PFSK-1 (cell line): Measurements from ENCODE around the genes PPP1R12C, HSPBP1, FIZ1, ZNF784 and CCDC106.

DNA sequence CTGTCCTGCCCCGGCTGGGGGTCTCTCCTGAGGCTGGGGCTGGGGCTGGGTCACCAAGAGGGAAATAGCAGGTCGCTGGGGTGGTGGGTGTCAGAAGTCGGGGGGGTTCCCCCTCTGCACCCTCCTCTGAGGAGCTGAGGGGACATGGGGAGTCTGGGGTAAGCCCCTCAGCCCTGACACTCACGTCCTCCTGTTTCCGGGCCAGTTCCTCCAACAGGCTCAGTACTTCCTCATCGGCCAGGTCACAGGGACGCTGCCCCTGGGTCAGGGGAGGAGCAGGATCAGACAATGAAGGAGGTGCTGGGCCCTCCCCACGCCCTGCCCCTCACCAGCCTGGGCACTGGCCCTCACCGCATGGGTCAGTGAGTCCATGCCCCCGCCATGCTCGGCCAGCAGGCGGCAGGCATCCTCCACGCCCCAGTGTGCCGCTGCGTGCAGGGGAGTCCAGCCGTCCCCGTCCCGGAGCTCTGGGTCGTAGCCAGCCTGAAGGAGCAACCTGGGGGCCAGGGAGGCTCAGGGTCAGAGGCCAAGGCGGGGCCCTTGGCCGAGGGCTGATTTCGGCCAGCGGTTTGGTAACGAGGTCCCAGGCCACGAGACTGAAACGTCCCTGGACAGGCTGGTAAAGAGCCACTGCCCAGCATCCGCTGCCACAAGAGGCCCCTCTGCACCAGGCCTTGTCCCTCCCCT is 18.7 kb downstream of the PPP1R12C start:
- RRBS = no CpG with 5 or more reads among the region's 27 CpGs

DNA sequence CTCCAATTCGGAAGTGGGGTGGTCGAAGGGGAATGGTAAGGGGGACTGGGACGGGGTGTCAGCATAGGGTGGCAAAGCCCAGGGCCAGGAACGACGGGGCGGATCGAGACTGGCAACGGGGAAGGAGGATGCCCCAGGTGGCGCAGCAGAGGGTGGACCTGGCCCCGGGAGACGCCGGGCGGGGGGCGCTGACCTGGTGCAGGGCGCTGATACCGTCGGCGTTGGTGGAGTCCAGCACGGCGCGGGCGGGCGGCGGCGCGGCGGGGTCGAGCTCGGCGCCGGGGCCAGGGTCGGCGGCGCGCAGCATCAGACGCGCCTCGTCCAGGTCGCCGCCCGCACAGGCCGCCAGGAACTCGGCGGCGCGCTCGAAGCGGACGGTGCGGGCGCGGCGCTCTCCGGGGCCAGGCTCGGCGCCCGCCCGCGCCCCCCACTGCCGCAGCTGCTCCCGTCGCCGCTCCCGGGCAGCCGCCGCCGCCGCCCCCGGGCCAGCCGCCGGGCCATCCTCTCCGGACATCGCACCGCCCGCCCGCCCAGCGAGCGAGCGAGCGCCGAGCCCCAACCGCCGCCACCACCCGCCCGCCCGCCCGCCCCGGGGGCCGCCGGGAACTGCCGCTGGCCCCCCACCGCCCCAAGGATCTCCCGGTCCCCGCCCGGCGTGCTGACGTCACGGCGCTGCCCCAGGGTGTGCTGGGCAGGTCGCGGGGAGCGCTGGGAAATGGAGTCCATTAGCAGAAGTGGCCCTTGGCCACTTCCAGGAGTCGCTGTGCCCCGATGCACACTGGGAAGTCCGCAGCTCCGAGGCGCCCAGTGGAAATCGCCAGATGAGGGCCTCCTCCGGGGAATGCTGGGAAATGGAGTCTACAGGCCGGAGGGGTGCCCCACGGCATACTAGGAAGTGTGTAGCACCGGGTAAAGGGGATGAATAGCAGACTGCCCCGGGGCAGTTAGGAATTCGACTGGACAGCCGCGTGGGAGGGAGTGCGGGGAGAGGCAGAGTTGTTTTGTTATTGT is at the start of gene PPP1R12C:
Gene PPP1R12C (minus strand): TSS at position 608 of the 1,011 bp plus-strand sequence.
- RRBS = under 1% methylated on average over 52 of the region's 117 CpGs

DNA sequence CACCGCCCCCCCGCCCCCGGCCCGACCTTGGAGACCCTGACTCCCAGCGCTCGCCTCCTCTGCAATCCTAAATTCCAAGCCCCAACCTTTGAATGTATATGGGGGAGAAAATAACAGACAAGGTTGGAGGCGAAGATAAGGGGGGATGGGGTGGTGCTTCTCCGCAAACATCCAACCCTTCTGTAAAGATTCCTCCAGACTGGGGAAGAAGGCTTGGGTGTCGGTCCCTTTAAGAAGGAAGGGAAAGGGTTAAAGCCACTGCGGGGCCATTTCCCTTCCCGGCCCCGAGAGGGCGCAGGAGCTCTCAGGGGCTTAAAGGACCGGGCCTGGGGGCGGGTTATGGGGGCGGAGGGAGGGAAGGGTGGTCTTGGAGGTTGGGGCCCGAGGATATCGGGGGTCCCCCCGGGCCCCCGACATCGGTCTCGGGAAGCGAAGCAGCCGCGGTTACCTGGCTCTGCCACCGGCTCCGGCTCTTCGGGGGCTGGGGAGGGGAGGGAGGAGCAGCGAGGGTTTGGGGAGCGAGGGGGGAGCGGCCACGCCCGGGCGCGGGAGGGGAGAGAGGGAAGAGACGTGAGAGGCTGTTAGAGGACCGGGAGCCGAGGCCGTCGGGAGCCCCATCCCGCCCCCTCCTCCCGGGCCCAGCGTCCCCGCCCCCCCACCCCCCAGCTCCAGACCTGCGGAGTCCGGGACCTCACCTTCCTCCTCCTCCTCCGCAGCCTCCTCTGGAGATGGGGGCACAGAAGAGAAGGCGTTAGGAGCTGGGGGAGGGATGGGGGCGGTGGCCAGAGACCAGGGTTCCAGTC is 2.8 kb downstream of the TNNT1 start:
- RRBS = 13% methylated on average over 33 of the region's 49 CpGs

DNA sequence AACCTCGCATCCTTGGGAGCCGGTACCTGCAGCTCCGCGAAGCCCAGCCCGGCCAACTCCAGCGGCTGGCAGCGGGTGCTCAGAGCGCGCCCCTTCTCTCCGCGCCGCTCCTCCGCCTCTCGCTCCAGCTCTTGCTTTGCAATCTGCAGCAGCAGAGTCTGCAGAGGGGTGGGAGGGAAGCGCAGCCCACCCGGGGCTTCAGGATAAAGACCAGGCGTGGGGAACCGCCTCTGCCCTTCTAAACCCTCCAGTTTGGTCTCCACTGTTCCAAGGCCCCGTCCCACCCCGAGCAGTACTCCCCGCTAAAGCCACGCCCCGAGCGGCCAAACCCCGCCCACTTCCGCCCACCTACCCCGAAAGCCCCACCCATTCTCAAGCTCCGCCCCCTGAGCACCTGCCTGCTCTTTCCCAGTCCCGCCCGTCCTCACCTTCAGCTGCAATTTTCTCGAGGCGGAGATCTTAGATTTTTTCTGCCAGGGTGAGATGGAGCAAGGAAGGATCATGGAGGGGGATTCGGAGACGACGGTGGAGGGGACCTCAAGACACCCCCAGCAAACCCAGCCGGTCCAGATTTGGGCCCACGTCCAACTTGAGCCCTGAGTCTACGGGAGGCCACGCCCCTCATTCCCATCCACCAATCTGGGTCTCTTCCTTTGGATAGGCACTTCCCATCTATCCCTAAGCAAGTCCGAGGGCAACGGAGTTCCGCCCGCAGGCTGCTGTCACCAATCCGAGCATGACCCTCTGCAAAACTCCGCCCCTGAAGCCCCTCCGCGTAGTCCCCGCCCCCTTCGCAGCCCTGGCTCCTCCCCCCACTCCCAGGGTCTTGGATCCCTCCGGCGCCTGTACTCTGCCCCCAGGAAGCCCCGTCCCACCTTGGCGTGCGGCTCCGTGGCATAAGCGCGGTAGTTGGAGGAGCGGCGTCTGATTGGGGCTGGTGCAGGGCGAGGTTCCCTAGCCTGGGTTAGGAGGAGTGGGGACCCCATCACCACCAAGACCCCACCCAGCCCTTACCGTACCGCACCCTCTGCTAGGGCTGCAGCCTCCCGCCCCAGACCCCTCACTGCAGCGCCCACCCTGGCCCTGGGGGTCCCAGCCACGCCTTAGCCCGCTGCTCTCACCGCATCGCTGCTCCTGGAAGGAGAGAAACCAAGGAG is 979 bp downstream of the TNNI3 start:
- RRBS = no CpG with 5 or more reads among the region's 68 CpGs

DNA sequence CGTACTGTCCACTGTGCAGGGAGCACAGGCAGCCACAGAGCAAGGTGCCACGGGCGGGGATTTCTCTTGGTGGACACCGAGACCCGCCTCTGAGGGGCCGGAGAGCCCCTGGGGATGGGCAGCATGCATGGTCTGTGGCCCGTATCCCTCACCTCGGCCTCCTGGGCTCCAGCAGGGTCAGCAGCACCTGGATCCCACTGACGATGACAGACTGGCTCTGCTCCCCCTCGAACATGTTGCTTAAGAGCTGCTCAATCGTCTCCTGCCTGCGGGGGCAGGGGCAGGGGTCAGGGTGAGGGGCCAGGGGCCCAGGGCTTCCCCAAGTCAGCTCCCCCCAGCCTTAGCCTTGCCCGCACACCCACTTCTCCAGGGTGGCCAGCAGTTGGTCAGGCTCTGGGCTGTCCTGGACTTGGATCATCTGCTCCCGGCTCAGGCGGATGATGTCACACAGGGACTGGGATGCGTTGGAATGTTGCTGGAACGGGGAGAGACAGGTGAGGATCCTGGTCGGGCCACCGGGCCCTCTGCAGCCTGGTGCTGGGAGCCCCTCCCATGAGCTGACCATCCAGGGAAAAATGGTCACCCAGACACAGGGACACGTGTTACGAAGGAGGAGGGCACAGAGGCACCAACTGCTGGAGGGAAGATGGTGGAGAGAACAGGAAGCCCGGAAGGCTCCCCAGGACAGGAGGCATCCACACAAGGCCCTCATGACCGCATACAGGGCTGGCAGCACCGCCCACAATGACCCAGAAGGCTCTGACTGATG is 13.6 kb upstream of the TMEM86B start:
- RRBS = 90% methylated on average over 4 of the region's 24 CpGs

DNA sequence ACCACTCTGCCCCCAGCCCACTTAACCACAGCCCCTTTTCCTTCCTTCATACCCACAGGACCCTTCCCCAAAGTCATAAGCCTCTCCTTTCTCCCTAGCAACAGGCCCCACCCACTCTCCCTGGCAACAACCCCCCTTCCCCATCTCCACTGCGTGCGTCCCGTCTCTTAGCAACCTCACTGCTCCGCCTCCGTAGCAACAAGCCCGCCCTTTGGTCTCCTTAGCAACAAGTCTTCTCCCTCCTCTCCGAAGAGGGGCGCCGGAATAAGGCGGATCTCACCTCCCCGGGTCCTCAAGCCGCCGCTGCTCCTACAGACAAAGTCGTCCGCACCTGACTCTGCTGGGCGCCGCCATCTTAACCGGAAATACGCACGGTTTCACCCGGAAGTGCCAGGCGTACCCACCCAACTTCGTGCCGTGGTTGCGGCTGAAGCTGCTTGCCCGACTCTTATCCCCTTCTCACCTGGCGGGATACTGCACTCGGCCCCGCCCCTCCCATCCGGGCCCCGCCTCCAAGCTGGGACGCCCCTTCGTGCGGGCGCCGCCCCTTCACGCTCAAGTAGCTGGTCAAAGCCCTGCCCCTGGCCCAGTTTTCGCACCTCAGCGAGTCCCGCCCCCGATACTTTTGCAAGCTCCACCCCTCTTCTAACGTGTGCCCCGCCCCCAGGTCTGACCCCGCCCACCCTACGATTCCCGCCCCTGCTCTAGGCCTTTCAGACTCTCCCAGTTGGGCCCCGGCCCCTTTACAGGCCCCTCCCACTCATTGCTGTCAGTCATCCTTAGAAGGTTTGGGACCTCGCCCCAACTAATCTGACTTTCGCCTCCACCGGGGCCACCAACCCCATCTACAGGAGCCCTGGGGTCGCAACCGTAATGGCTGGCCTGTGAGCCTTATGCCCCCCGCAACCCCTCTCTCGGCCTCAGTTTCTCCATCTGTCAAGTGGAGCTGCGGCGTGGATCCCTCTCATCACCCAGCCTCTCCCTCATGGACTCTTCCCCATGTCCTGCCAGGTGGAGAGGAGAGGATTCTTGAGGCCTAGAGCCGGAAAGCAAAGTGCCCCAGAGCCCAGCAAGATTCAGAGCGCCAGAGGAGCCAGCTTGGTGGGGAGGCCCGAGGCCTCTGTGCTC is at the start of gene HSPBP1:
Gene HSPBP1 (minus strand): TSS at position 356 of the 1,128 bp plus-strand sequence.
- RRBS = 3% methylated on average over 19 of the region's 59 CpGs

DNA sequence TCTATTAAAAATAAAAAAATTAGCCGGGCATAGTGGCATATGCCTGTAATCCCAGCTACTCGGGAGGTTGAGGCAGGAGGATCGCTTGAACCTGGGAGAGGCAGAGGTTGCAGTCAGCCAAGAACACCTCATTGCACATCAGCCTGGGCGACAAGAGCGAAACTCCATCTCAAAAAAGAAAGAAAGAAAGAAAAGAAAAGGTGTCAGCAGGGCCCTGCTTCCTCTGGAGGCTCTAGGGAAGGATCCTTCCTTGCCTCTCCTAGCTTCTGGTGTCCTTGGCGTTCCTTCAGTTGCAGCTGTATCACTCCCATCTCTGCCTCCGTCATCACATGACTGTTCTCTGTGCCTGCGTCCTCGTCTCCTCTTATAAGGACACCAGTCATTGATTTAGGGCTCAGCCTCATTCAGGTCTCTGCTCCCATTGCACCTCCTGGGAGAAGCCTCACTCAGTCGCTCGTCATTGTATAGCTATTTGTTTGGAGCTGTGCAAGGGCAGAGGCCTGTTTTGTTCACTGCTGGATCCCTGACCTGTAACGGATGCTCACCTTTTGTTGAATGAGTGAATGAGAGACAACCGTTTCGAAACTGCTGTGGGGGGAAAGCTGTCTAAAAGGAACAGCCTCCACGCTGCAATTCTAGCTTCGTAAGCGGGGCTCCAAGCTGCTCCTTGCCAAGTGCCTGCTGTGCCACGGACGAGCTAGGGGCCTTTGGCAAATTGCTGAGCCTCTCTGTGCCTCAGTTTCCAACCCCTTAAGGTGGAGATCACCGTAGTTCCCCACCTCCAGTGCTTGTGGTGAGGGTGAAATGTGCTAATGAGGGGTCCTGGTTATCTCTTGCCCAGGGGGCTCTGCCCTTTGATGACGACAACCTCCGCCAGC is 17.1 kb downstream of the BRSK1 start:
- RRBS = no CpG with 5 or more reads among the region's 22 CpGs

DNA sequence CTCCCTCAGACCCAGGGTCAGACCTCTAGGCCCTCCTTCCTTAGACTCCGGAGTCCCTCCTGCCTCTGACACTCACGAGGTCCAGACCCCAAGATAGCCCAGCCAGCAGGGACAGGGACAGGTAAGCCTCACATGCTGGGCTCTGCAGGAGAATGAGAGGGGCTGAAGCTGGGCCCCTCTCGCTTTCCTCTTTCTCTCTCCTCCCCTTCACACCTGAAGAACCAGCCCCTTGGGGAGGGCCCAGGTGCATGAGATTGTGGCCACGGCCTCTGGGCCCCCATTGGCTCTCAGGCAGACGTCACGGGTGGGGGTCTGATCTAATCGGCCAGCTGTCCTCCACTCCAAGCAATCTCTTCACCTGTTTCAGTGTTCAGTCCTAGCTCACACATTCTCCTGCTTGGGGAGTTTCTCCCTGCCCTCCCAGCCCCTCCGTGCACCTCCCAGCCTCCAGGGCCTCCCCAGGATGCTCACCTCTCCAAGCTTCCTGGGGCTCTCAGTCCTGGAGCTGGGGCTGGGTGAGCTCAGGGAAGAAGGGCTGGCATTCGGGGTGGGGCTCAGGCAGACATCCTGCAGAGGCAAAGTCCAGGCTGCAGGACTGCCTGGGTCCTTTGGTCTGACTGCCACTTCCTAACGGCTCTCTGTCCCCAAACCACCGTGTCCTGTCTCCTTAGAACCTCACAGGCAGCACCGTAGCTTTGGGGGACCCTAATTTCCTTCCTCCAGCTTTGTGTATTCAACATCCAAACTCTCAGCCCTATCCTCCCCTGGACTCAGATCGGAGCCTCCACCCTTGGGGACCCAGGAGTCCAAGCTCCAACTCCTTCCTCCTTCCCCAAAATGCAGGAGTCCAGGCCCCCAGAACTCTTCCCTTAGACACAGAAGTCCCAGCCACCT is 2.7 kb downstream of the TMEM150B start:
- RRBS = no CpG with 5 or more reads among the region's 13 CpGs

DNA sequence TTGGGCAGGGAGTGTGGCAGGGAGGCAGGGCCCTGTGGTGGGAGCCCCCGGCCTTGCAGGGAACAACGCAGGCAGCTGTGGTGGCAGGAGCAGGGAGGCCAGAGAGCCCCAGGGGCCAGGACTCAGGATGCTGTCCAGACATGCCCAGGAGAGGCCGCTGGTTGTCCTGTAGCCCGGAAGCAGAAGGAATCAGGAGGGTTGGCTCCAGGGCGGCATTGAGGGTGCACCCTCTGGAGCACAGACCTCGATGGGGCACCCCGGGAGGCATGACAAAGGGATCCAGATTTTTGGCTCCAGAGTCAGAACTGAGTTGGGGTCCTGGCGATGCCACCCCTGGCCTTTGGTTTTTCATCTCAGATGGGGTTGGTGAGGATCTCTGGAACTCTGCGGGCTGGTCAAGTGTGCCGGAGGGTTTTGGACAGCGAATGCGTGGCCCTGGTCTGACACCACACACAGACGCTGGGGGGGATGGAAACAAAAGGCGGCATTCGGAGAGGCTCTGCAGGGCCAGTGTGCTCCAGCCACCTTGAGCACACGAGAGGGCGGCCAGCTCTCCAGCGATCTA is 5.0 kb downstream of the KMT5C start:
- RRBS = 89% methylated on average over 3 of the region's 18 CpGs

GRCh38 chr19:55486848-55488155 is 934 bp upstream of the SSC5D start:
- RRBS = no CpG with 5 or more reads among the region's 31 CpGs

DNA sequence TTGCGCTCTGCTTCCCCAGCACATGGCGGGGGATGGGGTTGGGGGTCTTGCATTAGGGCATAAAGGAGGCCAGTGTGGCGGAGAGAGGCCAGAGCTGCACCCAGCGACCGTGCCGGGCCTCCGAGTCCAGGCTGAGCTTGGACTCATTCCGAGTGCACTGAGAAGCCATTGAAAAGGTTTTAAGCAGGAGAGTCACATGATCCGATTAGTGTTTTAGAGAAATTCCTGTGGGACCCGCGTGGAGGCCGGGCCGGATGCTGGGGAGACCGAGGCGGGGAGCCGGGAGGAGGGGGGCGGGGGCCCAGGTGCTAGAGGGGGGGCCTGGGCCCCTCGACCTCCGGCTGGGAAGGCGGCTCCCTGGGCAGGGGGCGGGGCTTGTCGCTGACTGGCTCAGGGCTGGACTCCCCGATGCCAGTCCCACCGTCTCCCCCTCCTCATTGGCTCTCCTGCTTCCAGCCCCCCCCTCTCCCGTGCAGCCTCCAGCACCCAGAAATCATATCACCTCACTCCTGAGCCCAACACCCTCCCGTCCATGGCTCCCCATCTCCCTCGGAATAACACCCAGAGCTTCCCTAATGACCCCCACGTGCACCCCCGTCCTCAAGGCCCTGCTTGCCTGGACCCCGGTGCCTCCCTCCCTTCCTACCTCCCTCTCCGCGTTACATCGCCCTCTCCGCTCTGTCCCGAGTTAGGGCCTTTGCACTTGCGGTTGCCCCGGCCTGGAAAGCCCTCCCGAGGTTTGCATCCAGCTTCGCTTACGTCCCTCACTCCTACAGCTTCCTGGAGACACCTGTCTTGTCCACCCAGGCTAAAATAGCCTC is 5.2 kb upstream of the ZNF579 start:
- RRBS = 8% methylated on average over 10 of the region's 40 CpGs

- RRBS = 96% methylated on average over 12 of the region's 26 CpGs
Measured at GRCh38 chr19:55597596-55598071, 1.7 kb downstream of the FIZ1 start.

GRCh38 chr19:55598599-55599862 is at the start of gene FIZ1:
Gene FIZ1, minus strand, starts transcription at chr19:55599517.
- RRBS = 2% methylated on average over 16 of the region's 52 CpGs

- RRBS = no CpG with 5 or more reads among the region's 37 CpGs
Measured at GRCh38 chr19:55620733-55621912, 3.2 kb downstream of the ZNF784 start.

- RRBS = 2% methylated on average over 6 of the region's 71 CpGs
Measured at GRCh38 chr19:55623821-55625276, at the start of gene ZNF784. Gene ZNF784, minus strand, starts transcription at chr19:55624566.

DNA sequence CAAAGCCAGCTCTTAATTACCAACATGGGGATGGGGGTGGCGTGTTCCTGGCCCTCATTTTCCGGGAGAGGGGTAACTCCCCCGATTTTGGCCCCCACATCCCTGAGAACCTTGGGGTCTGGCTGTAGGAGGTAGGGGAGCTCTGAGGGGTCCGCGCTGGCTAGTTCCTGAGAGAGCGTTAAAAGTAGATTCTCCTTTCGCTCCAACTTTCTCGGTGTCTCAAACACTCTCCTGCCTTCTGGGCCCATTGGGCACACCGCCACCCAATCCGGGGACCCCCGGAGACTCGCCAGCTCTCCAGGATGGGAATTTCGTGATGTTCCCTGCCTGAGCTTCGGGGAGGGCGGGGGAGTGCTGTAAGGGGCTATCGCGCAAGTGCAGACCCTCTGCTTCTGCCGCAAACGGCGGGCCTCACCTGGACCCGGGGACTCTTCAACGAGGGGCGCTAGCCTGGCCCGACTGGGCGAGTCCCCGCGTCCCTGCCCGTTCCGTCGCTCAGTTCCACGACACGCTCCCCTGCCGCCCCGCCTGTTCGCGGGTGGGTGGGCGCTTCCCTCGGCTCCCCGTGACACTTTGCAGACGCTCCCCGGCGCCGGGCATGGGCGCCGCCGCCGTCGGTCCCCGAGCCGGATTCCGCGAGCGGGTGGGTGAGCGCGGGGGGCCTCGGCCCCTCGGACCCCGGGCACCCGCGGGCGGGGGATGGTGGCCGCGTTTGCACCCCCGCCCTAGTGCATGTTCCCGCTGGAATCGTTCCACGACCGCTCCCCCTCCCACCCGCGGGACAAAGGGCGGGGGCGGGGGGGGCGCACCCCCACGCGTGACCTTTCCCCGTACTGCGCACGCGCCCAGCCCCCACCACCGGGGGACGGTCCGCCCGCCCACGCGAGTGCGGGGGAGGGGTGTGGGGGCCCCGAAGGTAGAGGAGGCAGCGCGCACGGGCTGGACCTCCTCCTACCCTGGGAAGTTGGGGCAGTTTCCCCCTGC is at the start of gene CCDC106:
Gene CCDC106 (plus strand): TSS at position 578 of the 984 bp plus-strand sequence.
- RRBS = 1% methylated on average over 9 of the region's 90 CpGs

DNA sequence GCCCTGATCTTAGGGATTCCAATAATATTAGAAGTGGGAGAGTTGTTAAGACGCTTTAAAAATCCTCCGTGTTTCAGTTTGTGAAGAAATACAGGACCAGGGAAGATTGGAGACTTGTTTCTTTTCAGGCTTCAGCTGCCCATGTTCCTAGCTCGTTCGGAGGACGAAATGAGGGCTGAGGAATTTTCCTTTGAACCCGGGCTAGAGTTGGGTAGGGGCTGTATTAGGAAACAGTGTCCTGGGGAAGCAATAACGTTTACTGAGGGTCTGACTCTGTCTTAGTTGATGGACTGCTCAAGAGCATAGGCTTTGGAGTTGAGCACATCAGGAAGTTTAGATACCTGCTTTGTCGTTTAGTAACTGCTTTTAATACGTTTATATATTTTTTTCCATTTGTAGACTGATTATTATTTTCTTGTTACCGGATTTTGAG is 1.3 kb downstream of the U2AF2 start:
- RRBS = no CpG with 5 or more reads among the region's 10 CpGs

GRCh38 chr19:55673922-55674921 is 804 bp upstream of the EPN1 start:
- RRBS = 2% methylated on average over 3 of the region's 42 CpGs

DNA sequence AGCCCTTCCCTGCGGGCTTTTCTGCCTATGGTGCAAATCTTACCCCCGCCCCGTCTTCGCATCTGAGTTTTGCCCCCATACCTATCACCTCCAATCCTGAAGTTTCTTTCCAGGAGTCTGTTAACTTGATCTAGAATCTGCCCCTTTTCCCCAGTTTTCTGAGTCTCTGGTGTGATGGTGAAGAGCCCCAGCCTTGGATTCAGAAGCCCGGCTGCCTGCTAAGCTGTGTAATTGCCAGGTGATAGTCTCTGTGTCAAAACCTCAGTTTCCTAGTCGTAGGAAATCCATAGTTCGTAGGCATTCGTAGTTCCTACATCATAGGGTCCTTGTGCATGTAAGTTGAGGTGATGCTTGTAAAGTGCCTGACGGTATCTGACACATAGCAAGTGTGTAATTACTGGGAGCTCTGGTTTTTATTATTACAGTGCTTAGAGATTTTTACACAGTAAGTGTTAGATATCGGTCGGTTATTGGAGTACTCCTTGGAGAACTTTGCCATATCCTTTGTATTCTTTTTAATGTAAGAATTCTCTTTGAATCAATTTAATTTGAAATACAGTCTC is 872 bp downstream of the EPN1 start:
- RRBS = no CpG with 5 or more reads among the region's 11 CpGs

DNA sequence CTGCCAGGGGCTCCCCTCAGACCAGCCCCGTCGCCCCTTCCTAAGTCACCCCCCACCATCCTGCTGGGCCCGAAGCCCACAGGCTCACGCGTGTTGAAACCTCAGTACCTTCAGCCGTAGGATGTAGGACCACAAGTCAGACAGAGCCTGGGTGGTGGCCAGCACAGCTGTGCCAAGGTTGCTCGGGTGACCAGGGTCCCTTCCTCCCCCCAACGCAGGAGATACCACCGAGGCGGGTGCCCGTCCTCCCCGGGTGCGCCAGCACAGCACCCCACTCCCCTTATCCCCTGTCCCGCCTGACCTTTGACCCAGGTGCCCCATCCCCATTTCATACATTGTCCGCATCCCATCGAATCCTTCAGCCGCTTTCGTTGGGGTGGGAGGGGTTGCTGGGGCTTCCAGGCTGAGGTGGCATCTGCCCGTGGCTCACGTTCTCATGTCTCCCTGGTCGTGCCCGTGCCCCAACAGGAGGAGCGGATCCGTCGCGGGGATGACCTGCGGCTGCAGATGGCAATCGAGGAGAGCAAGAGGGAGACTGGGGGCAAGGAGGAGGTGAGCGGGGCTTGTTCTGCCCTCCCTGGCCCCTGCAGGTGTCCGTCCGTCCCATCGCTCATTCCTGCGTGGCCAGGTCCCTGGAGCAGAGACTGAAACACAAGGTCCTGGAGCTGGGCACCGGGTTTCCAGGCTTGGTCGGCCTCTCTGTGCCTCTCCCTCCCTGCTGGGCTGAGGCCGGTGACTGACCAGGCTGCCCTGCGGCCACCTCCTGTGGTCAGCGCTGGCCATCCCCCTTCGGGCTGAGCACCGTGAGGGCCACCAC is 14.6 kb downstream of the EPN1 start:
- RRBS = 94% methylated on average over 6 of the region's 40 CpGs